ENCODE results near the genes IFNAR2, IFNAR1 and MRPS6.

DNA sequence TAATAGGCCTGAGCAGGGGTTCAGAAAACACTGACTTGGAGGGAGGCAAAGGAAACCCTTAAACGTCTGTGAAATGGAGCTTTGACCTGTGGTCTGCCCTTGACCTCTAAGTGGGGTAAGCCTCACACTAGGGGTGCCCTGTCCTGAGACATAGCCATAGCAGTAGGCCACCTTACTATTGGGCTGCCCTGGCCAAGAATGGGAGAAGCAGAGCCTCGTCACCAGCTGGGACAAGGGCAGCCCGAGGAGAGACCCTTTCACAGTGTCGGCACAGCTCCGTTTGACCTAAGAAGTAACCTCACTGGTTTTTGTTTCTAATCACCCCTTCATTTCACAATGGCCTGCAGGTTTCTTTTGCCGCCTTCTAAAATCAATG is 26.4 kb upstream of the IFNAR2 start:
- RRBS = no CpG with 5 or more reads among the region's 6 CpGs

- RRBS = 3% methylated on average over 49 of the region's 78 CpGs
Observed at GRCh38 chr21:33229559-33230259, at the start of gene IFNAR2. Gene IFNAR2, plus strand, starts transcription at chr21:33229938.

DNA sequence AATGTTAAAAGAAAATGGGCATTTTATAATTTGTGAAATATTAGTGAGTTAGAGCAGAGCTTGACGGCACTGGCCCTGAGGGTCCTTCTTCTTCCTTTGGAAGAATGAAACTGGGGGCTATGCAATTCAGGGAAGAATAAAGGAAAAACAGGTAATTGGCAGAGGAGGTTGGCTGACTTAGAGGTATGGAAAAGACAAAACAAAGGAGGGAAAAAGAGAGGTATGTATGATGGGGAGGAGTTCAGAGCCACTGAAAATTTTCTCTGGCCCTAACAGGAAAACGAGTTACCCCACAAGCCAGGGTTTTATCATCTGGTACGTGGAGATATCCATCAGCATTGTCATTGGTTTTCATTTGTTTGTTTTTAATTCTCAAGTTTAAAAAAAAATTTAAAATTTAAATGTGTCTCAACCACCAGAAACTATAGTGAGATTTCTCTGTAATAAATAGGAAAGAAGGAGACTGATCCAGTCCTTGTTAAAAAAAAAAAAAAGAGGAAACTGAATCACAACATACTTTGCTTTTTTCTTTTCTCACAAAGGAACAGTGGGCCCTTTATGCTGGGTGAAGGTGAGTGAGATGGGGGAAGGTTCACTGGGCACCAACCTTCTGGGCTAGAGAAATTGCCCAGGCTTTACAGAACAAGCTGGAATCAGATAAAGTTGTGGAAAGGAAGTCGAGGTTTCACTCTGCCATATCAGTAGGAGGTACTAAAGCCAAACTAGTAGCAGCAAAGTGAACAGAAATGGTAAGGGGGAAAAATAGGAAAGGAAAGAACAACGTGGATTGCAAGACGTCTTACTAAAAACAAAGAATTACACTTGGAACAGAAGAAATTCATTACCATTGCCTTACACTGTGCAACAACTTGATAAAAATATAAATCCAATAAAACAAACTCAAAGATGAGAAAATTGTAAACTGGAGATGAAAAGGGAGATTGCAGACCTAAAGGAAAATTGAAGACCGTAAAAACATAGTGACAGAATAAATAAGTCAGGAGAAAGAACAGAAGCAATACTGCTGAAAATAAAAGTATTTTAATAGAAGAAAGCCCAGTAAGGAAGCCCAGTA is 2.8 kb downstream of the IFNAR2 start:
- RRBS = no CpG with 5 or more reads among the region's 7 CpGs

GRCh38 chr21:33323946-33325144 is at the start of gene IFNAR1:
Gene IFNAR1, plus strand, starts transcription at chr21:33324970.
- RRBS = no CpG with 5 or more reads among the region's 86 CpGs

- RRBS = no CpG with 5 or more reads among the region's 5 CpGs
Observed at GRCh38 chr21:33379770-33380547, 23.3 kb upstream of the IFNGR2 start.

DNA sequence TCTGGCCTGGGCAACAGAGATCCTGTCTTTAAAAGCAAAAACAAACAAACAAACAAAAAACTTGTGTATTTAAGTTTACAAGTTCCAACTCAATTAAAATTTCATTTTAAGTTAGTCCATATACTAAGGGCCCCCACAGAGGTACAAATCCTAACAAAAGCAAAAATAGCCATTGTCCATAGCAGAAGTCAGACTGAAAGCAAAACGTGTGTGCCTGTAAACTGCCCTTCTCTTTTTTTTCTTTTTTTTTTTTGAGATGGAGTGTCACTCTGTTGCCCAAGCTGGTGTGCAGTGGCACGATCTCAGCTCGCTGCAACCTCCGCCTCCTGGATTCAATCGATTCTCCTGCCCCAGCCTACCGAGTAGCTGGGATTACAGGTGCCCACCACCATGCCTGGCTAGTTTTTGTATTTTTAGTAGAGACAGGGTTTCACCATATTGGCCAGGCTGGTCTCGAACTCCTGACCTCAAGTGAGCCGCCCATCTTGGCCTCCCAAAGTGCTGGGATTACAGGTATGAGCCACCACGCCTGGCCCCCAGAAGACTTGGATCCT is 11.5 kb upstream of the IFNGR2 start:
- RRBS = no CpG with 5 or more reads among the region's 9 CpGs

GRCh38 chr21:33431961-33432581 is 28.9 kb downstream of the IFNGR2 start:
- RRBS = no CpG with 5 or more reads among the region's 4 CpGs

DNA sequence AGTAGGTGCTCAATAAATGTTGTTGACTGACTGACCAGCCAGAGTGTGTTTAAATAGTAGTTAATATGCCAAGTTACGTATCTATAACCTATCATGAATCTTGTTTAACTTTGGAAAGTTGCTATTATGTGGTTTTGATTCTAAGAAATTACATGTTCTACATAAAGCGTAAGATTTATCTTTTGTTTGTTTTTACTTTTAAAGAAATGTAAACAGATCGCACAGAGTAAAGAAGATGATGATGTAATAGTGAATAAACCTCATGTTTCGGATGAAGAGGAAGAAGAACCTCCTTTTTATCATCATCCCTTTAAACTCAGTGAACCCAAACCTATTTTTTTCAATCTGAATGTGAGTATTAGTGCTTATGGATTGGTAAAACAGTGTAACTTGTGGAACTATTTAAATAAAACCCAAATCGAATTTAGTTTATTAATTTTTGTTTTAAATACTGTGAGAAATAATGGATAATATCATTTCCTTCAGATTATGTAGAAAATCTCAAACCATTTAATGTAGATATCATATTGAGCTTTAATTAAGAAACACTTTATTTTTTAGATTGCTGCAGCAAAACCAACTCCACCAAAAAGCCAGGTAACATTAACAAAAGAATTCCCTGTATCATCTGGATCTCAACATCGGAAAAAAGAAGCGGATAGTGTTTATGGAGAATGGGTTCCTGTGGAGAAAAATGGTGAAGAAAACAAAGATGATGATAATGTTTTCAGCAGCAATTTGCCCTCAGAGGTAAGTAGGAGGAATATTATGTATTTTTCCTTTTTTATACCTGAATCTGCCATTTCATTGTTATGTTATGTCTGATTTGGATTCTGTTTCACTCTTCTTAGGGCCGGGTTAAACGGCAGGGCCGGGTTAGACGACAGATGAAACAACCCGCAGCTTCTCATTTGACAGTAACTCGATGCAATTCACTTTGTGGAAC is 16.5 kb downstream of the SON start:
- RRBS = no CpG with 5 or more reads among the region's 13 CpGs

DNA sequence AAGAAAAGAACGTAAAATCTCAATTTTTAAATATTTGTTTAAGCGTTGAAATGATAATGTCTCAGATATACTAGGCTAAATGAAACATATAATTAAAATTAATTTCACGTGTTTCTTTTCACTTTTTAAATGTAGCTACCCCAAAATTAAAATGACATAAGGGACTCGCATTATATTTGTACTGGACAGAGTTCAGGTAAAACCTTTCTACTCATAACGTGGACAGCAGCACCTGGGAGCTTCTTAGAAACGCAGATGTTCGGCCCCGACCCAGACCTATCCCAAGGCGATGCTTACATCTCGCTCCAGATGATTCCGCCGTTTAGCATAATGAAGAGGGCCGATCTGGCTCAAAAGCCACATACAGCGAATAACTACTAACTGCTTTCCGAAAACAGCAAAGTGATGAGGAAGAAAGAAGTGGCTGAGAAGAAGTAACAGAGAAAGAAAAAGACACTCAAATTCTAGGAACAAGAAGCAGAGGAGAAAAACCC is 612 bp downstream of the CRYZL1 start:
- RRBS = no CpG with 5 or more reads among the region's 15 CpGs

DNA sequence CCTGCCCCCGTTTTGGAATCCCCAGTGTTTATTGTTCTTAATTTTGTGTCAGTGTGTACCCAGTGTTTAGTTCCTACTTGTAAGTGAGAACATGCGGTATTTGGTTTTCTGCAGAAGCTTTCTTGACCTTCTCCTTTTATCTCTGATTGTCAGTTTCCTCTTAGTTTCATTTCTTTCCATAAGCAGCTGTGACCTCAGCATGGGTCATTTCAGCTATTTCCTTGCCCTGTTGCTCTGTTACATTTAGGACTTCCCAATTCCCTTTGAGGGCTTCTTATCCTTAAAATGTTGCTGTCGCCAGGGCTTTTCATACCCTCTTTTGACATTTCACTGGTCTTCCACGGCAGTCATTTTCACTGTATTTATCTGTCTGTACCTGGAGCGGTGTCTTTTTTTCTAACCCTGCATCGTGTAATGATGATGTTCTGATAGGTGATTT is 14.9 kb downstream of the ITSN1 start:
- RRBS = no CpG with 5 or more reads among the region's 6 CpGs

- RRBS = no CpG with 5 or more reads among the region's 4 CpGs
Observed at GRCh38 chr21:33781266-33781679, 134.3 kb downstream of the ATP5PO start.

- RRBS = no CpG with 5 or more reads among the region's 6 CpGs
Observed at GRCh38 chr21:33924193-33924542, 8.6 kb upstream of the ATP5PO start.

DNA sequence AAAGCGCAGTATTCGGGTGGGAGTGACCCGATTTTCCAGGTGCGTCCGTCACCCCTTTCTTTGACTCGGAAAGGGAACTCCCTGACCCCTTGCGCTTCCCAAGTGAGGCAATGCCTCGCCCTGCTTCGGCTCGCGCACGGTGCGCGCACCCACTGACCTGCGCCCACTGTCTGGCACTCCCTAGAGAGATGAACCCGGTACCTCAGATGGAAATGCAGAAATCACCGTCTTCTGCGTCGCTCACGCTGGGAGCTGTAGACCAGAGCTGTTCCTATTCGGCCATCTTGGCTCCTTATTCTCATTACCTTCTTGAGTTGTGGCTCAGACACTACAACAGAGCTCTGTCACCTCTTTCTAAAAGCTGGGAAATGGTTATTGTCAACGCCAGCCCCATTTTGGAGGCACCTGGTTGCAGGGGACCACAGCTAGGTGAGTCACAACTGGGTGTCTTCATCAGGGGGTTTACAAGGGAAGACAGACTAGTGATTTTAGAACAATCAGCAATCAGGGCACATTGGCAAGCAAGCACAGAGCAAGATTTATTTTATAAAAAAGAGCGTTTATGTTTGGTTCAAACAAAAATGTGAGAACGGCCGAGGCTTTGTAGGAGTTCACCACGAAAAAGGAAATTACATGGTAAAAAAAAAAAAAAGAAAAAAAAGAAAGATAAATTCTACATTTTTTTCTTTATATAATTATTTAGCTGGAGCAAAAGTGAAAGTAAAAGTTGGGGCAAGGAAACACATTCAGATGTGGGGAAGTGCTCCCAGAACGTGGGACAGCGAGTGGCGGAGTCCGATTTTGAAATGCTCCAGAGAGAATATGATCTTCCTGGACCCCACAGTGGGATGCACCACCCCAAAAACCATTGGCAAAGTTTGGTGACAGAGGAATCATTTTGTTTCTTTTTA is 16.0 kb upstream of the ATP5PO start:
- RRBS = no CpG with 5 or more reads among the region's 30 CpGs

DNA sequence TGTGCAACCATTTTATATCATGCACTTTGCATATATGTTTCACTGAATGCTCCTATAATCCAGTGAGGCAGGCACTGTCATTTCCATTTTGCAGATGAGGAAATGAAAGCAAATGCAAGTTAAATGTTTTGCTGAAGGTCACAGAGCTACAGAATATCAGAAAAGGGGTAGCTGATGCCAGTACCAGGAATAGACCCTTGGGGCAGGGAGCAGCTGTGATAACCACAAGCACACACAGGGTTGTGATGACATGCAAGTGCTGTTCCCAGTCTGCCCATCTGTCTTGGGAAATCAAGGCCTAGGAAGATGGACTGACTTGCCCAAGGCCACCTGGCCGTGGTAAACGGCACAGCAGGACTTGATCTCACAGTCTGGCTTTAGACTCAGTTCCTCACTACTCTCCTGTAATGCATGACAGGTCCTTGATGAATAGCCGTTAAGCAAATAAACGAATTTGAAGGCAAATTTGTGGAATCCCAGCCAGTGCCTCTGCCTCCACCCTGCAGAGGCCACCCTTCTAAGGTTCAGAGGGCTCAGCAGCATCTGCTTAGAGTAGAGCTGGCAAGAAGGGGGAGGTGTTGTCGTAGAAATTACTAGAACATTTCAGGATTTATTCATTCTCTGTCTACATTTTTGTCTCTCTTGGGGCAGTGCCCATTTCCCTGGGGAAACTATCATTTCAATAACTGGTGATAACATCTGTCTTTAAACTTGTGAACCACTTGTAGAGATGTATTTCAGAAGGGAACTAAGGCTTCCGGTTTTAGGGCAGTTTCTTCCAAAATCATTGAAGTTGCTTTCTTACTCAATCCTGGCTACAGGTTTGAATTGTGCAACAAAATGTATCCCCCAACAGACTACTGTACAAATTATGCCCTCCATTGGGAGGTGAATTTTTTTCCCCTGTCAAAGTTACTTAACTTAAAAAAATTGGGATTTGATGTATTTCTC is 53.1 kb upstream of the MRPS6 start:
- RRBS = no CpG with 5 or more reads among the region's 6 CpGs

GRCh38 chr21:34072710-34073773 is at the start of gene MRPS6:
Gene MRPS6, plus strand, starts transcription at chr21:34073578.
- RRBS = 3% methylated on average over 49 of the region's 131 CpGs

DNA sequence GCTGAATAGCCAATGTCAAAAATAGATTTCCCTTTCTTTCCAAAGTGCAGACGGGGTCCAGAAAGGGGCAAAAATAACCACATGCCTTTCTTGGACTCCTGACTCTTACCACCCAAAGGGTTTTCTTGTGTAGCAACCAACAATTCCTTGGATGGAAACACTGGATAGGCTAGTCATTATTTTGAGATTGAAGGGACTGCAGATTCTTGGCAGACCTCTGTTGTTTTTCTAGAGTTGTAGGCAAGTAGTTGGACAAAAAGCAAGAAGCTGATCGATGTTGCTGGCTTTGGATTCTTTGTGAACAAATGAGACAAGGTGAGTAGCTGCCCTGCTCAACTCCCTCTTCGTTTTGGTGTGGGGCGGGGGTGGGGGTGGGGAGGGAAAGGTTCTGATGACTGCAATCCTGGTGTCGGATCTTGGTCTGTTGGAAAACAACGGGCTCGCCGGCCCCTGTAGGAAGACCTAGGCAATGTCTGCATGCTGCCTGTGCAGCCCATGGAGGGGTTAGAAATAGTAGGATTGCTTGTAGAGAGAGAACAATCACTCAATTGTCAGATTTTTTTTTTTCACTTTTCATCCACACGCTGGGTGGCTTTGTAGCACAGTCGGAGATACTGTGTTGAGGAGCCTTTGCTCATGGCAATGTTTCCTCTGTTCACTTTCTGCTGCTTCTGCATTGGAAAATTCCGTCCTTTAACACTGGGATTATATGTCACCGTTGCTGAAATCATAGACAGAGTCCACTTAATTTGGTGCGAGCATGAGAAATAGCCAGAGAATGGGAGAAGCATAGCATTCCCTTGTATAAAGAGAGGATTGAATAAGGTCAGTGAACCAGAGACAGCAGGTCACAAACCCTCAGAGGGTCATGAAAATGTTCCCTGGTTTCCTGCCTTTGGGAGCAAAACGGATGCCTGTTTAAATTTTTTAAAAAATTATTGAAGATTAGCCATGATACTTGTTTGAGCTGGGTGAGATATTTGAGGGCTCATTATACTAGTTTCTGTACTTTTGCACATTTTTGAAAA is 107.4 kb downstream of the MRPS6 start:
- RRBS = no CpG with 5 or more reads among the region's 14 CpGs

- RRBS = no CpG with 5 or more reads among the region's 5 CpGs
Observed at GRCh38 chr21:34204444-34204690, 131.0 kb downstream of the MRPS6 start.

DNA sequence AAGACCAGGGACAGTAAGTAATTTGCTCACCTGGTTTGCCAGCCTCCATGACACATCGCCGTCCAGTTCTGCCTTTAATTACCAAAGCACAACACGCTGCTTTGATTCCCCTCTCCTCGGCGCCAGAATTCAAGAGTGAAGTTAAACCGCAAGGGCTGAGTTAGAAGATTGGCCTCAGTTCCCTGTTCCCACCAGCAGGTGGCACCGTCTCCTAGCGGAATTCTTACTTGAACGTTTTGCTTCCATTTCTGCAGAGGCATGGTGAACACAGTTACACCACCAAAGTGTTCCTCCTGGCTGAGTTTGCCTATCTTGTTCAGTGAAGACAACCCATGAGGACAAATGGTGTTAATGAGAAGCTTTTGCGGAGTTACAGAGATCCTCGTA is 2.0 kb upstream of the KCNE2 start:
- RRBS = no CpG with 5 or more reads among the region's 11 CpGs

DNA sequence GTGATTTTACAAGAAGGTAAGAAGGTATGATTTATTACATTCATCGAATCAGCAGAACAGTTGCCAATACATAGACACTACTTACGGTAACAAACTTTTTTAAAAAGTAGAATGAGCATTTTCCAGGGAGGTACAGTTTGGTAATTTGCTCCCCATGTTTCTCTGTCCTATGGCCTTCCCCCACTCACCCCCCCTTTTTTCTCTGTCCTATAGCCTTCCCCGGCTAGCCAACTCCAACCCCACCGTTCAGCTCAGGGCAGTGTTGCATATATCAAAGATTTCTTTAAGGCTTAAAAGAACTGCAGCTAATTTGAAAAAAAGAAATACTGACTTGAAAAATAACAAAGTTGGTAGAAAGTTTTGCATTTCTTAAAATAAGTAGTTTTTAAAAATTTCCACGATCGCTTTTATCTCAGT is 12.2 kb upstream of the KCNE1 start:
- RRBS = no CpG with 5 or more reads among the region's 6 CpGs

DNA sequence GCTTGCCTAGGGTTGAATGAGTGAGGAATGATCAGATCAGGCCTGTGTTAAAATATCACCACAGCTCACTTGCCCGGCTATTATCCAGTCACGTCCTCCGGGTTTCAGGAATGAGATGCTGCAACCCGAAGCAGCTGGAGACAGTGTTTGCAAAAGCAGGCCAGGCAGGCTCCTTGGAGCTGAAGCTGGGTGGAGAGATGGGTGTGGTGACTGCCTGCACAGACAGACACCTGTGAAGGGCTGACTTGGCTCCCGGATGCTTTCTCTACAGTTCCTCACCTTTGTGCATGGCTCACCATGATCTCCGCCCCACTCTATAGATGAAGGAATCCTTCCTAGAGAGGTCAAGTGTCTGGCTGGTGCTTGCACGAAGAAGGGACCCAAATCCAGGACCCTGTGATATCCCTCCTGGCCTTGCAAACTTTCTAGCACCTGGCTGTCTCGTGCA is 34.5 kb downstream of the RCAN1 start:
- RRBS = no CpG with 5 or more reads among the region's 8 CpGs